ENCODE results near the genes PRPH2, MEA1, MRPL2, ABCC10 and LRRC73.

DNA sequence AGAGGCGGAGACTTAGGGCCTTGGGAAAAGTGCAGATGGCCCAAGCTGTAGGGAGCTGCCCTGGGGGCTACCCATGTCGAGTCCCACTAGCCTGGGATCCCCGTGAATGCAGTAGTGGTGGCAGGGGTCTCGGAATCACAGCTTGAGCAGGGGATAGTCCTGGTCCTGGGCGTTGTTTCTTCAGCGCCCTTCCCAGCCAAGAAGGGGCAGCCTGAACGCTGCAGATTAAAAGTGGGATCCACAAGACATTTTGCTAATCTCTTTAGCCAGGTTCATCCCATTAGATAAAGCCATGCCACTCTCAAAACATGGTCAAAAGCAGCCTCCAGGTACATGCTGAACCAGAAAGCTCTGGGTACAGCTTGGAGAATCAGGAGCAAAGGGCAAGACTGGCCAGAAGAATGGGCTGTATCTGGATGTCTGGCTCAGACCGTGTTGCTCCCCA is at the start of gene PRPH2:
TSS of gene PRPH2 (minus strand) at position 198 of the 445 bp plus-strand sequence.
- PRO-cap, result no peak

- PRO-cap, result bidirectional peak, plus-strand start at chr6:42783496, minus-strand start at chr6:42783339; unidirectional peak, minus-strand start at chr6:42783718; bidirectional peak, plus-strand start at chr6:42784078, minus-strand start at chr6:42784024
Observed at GRCh38 chr6:42783280-42784277, 1.7 kb downstream of the BICRAL start.

GRCh38 chr6:42786564-42787573 is 5.0 kb downstream of the BICRAL start:
- PRO-cap, result bidirectional peak, plus-strand start at chr6:42787250, minus-strand start at chr6:42787102

GRCh38 chr6:42961007-42961651 is 575 bp downstream of the GNMT start:
- PRO-cap, result no peak

DNA sequence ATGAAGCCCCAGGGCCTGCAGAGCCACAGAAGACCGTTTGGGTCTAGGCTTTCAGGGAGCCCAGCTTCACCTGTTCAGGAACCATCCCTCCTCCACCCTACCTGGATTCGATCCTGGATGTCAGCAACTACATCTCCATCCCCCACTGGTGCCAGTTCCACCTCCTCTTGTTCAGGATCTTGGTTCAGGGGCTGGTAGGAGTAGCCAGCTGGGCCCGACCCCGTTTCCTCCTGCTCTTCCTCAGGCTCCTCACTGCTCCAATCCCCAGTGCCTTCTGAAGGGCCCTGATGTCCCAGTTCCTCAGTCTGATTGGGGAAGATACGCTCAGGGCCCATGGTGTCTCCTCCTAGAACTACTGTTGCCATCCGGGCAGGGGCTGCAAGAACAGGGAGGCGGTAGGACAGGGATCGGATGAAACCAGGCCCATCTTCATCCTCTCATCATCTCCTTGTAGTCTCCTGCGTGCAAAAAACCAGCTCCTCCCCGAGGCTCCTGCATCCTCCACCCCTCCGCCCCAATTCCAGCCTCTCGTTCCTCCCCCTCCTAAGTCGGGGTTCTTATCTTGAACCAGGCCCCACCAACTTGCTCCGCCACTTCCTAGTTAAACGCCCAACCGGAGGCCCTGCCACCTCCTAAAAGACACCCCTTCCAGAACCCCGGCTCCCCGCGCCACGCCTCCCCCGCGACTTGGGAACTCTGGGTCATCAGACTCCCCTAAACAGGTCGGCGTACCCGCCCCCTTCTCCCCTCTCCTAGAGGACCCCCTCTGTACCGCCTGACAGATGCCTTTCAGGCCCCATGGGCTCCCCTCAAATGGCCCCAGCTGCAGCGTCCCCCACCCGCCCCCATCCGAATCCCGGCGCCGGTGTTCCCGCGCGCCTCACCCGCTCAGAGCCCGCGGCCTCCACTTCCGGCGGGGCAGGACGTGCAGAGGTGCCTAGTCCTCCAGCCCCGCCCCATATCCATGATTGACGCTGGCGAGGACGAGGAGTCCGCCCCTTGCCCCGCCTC is at the start of gene MEA1:
TSS of gene MEA1 (minus strand) at position 933 of the 1,011 bp plus-strand sequence.
- PRO-cap, result bidirectional peak, plus-strand start outside the sequence, minus-strand start at position 909 of the sequence

DNA sequence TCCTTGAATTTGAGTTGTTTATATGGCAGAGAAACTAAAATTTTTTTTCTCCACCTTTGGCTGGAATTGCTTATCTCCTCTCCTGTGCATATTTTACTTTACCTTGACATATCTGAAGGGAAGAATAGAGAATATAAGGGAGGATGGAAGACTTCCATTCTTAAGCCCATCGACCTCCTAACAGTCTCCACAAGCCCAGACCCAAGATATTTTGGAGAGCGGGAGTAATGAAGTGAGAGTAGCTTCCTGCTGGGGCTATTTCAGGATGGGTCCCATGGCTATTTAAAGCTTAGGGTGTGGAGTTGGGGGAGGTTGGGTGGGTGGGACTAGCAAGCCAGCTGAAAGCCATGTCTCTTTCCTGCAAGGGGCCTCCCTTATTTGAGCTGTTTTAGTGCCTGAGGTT is 935 bp downstream of the KLHDC3 start:
- PRO-cap, result no peak

GRCh38 chr6:43026967-43027736 is 5.7 kb downstream of the RRP36 start:
- PRO-cap, result no peak

DNA sequence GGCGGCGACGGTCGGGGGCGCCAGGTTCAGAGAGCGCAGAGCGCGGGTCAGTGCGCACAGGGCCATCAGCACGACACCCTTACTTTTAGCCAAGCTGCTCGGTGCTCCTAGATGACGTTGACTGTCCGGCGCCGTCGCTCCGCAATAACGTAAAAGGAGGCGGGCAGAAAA is at the start of gene MRPL2:
TSS of gene MRPL2 (minus strand) at position 119 of the 171 bp plus-strand sequence.
- PRO-cap, result bidirectional peak, plus-strand start outside the sequence, minus-strand start at position 87 of the sequence

- PRO-cap, result no peak
Observed at GRCh38 chr6:43069825-43070367, 6.2 kb upstream of the PTK7 start.

DNA sequence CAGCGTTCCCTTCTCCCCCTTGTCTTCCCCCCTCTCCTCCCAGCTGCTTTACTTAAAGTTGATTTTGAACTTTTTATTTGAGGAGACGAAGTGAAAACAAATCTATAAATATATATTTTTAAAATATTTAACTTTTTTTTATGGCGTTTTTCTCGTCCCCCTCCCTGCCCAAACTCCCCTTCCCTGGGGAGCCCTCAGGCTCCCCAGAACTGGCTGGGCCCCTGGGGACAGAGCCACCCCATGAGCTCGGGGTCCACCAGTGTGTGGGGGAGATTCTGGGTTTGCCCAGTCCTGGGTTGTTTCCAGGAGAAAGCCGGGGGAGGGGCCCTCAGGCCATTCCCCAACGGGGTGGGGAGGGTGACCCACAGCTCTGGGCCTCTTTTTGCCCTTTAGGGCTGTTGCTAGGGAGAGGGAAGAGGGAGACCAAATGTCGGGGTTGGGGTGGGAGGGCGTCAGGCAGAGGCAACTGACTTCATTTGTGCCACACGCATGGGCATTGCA is 2.1 kb upstream of the CUL9 start:
- PRO-cap, result no peak

DNA sequence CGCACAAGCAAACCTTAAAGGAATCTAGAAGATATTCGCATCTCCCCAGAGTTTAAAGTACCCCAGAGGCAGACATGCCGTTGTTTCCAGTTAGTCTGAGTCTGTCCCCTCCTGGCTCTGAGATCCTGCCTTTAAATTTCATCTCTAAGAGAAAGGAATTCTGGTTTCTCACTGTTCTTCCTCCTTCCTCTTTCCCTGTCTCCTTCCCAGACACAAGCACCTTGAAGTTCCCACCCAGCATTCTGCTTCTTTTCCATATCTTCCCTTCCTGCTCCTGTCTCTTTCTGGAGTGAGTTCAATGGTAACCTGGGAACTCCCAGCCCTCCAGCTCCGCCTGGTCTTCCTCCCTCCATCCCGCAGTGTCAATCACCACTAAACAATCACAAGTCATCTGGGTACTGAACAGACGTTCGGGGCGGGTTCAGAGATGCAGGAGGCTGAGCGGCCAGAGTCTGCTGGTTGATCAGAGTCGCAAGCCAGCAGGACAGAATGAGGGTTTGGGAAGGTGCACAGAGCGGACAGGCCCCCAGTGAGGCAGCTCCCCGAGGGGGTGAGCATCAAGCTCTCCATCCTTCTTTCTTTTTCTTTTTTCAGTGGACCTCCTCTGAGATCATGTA is 7.7 kb downstream of the TTBK1 start:
- PRO-cap, result no peak

DNA sequence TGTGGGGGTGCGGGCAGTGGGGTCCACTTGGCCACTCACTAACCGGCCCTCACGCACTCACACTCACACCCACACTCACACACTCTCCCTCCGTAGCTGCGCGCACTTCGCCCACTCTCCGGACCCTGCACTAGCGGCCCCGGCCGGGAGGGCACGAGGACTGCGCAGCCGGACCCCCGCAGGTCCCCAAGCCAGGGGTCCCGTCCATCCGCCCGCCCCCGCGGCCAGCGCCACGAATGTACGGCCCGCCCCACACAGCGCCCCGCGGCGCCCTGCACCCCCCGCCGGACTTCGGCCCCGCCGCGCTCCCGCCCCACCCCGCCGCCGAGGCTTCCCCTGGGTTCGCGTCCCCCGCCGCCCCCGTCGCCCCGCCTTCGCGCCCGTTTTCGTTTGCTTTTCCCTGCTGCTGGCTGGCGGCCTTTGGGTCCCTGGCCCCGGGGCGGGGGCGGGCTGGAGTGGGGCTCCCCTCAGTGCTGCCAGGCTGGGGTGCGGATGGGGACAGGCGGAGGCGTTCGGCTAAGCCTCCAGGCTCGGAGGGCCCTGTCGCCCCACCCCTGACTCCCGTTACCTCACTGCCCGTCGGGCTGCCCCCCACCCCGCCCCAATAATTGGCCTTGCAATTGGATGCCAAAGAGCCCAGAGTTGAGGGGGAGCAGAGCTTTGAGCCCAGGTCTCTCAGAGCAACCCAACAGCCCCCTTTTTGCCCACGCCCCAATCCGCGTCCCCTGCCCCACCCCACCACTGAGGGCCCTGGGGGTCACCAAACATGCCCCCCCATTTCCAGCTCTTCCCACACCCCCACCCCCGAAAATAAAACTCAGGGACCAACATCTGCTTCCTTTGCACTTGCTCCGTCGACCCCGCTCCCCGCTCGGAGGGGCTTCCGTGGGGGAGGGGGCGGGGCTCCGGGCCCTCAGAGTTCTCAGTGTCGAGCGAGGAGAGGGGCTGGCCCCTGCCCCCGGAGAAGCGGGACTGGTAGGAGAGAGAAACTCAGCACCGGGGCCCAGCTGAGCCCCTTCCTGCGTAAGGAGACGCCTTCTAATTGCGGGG is 22.7 kb upstream of the SLC22A7 start:
- PRO-cap, result no peak

- PRO-cap, result bidirectional peak, plus-strand start at chr6:43427544, minus-strand start at chr6:43427241; bidirectional peak, plus-strand start at chr6:43427657, minus-strand start at chr6:43427676; bidirectional peak, plus-strand start at chr6:43427875, minus-strand start at chr6:43427785
Observed at GRCh38 chr6:43427109-43428030, at the start of gene ABCC10. Gene ABCC10 (plus strand): TSS chr6:43427541.

GRCh38 chr6:43428574-43429358 is 1.4 kb downstream of the ABCC10 start:
- PRO-cap, result no peak

- PRO-cap, result no peak
Observed at GRCh38 chr6:43431737-43432510, 4.6 kb downstream of the ABCC10 start.

DNA sequence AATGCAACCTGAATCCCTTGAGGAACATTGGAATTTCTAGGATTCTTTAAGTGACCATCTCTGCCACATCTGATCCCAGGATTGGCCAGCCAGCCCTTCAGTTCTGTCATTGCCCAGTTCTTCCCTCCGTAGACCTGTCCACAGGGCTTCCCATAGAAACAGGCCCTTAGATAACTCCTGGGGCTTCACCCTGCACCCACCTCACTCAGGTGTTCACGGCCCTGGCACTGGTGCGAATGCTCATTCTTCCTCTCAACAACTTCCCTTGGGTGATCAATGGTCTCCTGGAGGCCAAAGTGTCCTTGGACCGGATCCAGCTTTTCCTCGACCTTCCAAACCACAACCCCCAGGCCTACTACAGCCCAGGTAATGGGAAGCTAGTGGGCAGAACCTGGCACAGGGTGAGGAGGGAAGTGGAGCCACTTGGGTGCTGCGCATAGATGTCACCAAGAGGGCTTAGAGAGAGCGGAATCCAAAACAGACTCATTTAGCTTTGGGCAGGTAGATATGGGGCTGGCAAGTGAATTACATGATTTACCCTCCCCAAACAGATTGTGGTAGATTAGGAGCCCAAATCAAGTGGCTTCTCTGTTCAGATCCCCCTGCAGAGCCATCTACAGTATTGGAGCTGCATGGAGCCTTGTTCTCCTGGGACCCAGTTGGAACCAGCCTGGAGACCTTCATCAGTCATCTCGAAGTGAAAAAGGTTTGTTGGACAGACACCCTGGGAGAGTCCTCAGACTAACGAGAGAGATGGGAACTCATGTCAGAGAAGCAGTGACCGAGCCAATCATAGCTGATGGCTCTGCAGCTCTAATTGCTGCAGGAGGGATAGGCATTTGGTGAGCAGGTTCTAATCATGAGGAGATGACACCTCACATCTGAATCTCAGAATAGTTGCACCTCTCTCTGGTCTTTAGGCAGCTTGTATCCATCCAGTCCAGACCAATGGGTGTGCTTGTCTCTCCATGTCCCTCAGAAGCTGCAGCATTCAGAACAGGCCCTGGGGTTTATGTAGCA is 8.5 kb downstream of the ABCC10 start:
- PRO-cap, result no peak

DNA sequence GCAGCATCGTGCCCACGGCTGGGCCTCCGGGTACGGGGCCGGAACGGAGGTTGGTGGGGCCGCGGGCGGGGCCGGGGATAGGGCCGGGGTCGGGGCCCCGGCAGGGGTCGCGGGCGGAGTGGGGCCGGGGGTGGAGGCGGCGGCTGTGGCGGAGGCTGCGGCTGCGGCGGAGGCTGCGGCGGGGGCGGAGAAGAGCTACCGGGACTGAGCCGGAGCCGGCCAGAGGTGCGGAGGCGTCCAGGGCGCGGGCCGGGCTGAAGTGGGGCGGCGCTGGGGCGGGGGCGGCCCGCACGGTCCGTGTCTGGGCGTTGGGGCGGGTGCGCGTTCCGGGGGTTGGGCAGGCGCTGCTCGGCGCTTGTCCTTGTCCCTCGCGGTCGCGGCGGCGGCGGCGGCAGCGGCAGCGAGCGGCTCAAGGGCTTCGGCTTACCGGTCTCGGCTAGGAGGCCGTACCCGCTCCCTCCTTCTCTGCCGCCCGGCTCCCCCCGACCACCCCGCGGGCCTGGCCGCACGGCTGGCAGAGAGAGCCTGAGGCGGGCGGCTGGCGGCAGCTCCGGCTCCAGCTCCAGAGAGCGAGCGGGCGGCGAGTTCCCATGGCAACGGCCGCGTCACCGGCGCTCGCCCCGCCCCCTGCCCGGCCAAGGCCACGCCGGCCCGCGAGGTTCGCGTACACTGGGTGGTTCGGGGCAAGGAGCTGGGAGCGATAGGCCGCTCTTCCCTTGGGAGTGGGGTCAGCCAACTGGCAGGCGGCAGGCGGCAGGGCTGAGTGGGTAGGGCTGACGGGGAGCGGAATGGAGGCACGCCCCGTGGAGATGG is at the start of gene LRRC73:
TSS of gene LRRC73 (minus strand) at position 568 of the 813 bp plus-strand sequence.
- PRO-cap, result bidirectional peak, plus-strand start at position 665 of the sequence, minus-strand start at position 527 of the sequence

DNA sequence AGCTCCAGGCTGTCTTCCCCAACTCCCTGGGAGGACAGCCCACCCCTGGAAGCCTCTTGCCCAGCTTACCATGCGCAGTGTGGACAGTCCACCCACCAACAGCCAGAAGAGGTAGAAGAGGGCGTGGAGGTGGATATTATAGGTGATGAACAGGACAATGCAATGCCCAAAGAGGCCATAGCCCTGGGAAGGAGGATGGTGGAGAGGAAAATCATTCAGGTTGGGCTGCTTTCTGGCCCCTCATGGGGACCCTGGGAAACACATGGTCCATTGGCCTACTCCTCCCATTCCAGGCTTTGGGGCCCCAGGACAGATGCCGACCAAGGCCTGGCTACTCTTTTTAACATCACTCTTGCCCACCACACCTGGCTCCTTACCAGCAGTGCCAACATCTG is 2.5 kb upstream of the LRRC73 start:
- PRO-cap, result no peak

DNA sequence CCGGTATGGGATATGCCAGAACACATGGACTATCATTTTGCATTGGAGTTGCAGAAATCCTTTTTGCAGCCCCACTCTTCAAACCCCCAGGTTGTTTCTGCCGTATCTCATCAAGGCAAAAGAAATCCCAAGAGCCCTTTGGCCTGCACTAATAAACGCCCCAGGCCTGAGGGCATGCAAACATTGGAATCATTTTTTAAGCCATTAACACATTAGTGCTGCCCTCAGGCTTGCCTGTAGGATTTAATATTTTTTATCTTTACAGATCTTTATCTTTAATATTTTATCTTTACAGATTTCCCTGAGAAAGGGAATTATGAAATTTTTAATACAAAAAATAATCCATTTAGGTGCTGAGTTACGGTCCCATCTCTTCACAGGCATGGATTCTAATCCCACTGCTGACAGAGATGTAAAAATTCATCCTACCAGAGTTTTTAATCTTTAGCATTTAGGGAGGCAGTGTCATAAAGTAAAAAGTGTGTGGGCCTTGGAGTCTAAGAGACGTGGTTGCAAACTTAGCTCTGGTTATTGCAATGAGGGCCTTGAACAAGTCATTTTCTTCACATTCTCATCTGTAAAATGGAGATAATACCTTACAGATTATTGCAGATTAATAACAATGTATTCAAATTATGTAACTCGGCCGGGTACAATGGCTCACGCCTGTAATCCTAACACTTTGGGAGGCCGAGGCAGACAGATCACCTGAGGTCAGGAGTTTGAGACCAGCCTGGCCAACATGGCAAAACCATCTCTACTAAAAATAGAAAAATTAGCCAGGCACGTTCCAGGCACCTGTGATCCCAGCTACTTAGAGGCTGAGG is 14.5 kb downstream of the GTPBP2 start:
- PRO-cap, result no peak

DNA sequence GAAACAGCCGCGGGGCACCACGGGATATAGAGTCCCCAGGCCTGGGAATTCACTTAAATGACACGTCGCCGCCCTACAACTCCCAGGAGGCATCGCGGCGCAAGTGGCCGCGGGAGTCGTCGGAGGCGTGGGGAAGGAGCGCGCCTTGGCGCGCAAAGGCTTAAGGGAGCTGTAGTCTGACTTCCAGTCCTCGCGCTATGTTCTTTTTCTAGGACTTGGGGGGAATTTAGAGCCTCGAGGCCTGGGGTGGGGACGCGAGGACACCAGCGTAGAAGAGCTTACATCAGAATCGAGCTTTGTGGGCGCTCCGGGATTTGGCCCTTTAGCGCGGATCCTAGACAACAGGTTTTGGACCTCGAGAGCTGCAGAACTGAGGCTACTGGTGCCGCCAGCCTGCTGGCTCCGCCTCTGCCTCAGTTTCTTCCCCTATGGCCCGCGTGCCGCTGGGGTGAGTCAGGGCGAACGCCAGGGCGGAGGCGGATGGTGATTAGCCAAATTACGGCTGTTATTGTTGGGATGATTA is 319 bp upstream of the GTPBP2 start:
- PRO-cap, result bidirectional peak, plus-strand start at position 237 of the sequence, minus-strand start outside the sequence; bidirectional peak, plus-strand start outside the sequence, minus-strand start at position 372 of the sequence

Data from SUDHL5 (cell line).